Peyer's patch (tissue), 4 donors: Measurements from ENCODE around the genes PALMD, RTCA and SLC30A7.

GRCh38 chr1:96446769-96447180, 274.8 kb upstream of the PTBP2 start:
- PRO-cap = no peak
- RAMPAGE, long total RNA, 4 experiments = no peak in any of the 4 experiments

DNA sequence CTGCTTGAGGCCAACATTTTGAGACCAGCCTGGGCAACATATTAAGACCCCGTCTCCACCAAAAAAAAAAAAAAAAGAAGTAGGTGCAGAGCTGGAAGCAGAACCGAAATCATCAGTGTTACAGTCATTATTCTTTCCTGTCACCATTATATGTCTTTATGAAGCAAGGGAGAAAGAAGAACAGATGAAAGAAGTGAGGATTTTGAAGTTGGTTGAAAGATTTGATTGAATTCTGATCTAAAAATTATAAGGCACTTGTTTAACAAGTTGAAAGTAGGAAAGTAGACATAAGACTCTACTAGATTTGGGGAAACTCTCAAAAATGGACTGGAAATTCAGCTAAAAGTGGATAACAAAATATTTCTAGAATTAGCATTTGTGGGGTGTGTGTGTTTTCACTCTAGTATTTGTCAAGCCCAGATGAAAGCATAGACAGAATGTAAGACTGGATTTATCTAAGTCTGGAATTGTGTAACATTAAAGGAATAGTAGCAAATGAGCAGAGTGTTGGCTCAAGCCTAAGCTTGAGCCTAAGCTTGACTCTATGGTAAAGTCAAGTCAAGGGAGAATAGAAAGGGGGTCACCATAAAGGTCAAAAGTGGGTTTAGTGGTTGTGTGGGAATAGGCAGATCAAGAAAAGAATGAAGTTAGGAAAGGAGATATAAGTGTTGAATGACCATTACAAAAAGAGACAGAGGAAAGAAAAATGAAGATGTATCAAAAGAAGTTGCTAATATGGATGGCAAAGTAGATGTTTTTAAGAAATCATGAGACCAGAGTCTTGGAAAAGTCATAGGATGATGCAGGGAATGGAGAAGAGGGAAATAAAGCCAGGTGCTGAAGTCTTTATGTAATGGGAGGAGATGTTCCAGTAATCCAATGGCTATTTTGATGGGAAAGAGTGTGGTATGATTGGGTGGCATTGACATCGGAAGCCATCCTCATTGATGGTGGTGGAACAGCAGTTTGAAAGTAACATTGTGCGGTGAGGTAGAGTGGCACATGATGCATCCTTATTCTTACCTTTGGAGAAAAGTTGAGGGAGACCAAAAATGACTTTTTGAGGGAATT, 75.0 kb downstream of the PTBP2 start:
- PRO-cap = no peak
- RAMPAGE, long total RNA, 4 experiments = start-site peak on the plus strand in 1 of 4 experiments, centred at position 909 of the sequence, 12 reads per replicate

- PRO-cap = no peak
- RAMPAGE, long total RNA, 4 experiments = no peak in any of the 4 experiments
Measured at GRCh38 chr1:96799381-96799882, 77.8 kb downstream of the PTBP2 start.

DNA sequence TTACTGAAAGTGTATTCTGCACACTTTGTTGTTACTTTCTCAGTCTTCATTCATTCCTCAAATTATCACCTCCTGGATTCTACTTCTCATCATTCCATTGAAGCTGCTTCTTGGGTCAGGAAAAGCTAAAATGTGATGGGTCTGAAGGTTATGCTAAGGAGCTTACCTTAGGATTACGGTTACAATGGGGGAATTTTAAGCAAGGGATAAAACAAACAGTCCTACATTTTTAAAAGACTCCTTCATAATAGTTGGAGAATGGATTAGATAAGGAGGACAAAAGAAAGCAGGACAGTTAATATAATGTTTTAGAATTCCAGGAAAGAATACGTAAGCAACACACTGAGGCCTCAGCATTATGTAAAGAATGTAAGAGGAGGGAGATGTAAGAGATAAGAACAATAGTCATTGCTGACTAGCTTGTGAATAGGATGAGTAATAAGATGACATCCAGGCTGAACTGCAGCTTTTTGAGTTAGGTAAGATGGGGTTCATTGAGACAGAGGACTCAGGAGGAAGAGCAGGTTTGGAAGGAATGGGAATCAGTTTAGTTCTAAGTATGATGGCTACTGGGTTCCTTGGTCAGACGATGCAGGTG, 372.6 kb downstream of the PTBP2 start:
- PRO-cap = no peak
- RAMPAGE, long total RNA, 4 experiments = start-site peak on the minus strand in 1 of 4 experiments, centred at position 150 of the sequence, 6 reads per replicate

DNA sequence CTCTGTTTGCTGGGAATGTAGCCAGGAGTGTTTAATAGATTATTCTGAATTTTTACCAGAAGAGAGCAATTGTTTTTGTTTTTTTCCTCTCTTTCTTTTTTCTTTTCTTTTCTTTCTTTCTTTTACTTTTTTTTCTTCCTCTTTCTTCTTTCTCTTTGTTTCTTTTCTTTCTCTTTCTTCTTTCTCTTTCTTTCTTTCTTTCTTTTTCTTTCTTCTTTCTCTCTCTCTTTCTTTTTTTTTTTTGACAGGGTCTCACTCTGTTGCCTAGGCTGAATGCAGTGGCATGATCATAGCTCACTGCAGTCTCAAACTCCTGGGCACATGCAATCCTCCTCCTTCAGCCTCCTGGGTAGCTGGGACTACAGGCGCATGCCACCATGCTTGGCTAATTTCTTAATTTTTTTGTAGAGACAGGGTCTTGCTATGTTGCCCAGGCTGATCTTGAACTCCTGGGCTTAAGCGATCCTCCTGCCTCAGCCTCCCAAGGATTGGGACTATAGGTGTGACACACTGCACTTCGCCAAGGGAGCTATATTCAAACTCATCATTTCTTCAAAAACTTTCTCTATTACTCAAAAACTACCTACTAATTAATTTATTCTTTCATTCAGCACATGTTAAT, 486.6 kb downstream of the PTBP2 start:
- PRO-cap = no peak
- RAMPAGE, long total RNA, 4 experiments = start-site peak on the minus strand in 3 of 4 experiments, centred at positions 267 to 279 of the sequence, 9 to 16 reads per replicate

GRCh38 chr1:97824846-97825289, 96.0 kb downstream of the DPYD start:
- PRO-cap = no peak
- RAMPAGE, long total RNA, 4 experiments = no peak in any of the 4 experiments

GRCh38 chr1:98660830-98661259, 676 bp upstream of the SNX7 start:
- PRO-cap = no peak
- RAMPAGE, long total RNA, 4 experiments = no peak in any of the 4 experiments

DNA sequence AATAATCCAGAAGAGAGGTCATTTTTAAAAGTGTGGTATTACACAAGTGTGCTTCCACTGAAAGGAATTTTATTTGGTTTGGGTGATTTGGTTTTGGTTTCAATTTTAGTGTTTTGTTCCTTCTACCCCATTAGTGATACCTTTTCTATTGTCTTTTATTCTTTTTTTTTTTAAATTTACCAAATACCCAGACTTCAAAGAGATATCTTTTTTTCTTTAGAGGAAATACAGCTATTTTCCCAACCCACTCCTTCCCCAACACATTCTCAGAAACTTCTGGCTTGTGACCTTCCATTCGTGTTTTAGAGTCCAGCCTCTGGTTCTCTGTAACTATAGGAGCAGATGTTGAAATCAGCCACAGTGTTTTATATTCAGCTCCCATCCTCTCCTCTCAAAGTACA, 42.1 kb upstream of the PALMD start:
- PRO-cap = no peak
- RAMPAGE, long total RNA, 4 experiments = no peak in any of the 4 experiments

GRCh38 chr1:99645562-99646814, at the start of gene PALMD:
PALMD (plus strand) TSS chr1:99646113.
- PRO-cap = unidirectional peak, plus-strand start at chr1:99646064; bidirectional peak, plus-strand start at chr1:99646118, minus-strand start at chr1:99646093
- RAMPAGE, long total RNA, 4 experiments = start-site peak on the plus strand in 4 of 4 experiments, at chr1:99646034-99646315 at its widest, 9 to 25 reads per replicate

DNA sequence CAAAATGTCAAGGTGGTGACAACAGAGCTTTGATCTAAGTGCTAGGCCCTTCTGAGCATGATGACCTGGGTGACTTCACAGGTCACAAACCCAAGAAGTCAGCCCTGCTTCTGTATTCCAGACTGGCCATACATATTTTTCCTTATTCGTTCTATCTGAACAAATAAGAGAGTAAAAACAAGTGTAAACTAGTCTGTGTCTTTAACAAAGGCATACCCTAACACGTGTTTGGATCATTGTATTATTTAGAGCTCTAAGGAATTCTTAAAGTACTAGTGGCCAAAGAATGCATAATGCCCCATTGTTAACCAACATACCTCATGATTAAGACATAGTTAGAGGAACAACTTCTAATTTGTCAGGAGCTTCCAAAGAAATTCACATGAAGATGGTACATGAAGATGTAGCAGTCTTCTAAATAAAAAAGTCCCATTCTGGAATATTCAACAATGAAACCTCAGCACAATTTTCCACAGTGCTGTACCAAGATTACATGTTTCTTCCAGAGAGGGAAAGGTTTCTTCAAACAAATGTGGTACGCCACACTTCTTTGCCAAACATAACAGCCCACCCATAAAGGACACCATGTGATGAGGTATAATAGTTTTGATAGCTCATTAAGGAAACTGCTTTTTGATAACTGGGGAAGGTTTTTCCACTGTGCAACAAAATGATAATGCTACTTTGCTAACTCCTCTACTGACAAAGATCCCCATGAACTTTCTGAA, 4.9 kb downstream of the PALMD start:
- PRO-cap = no peak
- RAMPAGE, long total RNA, 4 experiments = no peak in any of the 4 experiments

DNA sequence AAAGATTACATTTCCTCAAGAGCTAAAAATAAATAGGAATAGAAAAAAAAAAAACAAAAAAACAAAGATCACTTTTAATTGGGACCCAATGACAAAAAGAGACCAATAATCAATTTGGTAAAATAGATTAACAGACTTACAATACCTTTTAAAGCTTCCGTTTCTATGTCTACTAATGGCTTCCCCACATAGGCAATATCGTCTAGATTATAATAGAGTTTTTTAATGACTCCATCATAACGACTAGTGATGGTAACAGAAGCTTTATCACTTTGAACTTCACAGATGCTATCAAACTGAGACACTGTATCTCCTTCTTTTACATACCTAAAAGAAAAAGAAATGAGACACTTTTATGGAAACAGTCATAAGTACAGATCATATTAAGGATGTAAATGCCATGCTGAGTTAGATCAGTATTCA, 19.0 kb downstream of the DBT start:
- PRO-cap = no peak
- RAMPAGE, long total RNA, 4 experiments = start-site peak on the minus strand in 1 of 4 experiments, centred at position 156 of the sequence, 17 reads per replicate

GRCh38 chr1:100265917-100267308, at the start of gene RTCA:
RTCA (plus strand) TSS chr1:100266216.
- PRO-cap = bidirectional peak, plus-strand start at chr1:100266289, minus-strand start at chr1:100266120; unidirectional peak, minus-strand start at chr1:100266742
- RAMPAGE, long total RNA, 4 experiments = start-site peak on the plus strand in 4 of 4 experiments, at chr1:100266235-100266414 at its widest, 51 to 720 reads per replicate; start-site peak on the minus strand in 1 of 4 experiments, at chr1:100266116-100266120 at its widest, 76 reads per replicate

- PRO-cap = no peak
- RAMPAGE, long total RNA, 4 experiments = no peak in any of the 4 experiments
Measured at GRCh38 chr1:100372110-100372449, 19.8 kb downstream of the CDC14A start.

DNA sequence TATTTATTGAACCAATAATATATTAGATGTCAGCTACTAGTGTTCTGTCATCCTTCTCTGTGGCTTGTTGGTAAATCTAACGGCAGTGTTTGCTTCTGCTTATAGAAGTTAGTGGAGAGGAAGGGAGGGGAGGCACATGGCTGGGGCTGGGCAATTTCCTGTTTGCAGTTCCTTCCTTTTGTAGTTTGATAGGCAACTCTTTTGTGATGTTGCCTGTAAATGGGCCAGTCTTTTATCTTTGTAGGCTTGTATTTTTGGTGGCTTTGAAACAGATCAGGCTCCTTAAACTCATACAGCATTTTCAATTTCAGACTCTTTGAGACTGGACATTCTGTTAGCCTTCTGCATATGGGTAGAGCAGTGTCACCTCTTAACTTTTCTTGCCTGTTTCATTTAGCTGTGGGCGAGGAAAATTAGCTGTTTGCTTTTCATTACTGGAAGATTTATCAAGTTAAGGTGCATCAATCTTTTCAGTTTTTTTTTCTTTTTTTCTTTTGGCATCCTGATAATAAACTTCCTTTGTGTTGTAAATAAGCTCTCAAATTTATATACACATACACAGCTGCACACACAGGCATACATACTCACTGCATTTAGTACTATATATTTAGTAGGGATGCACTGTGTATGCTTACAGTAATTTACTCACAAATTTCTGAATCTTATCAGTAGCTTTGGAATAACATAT, 48.2 kb downstream of the CDC14A start:
- PRO-cap = unidirectional peak, minus-strand start at position 78 of the sequence
- RAMPAGE, long total RNA, 4 experiments = no peak in any of the 4 experiments

- PRO-cap = bidirectional peak, plus-strand start at chr1:100440428, minus-strand start at chr1:100440209
- RAMPAGE, long total RNA, 4 experiments = no peak in any of the 4 experiments
Measured at GRCh38 chr1:100439911-100440679, 87.8 kb downstream of the CDC14A start.

GRCh38 chr1:100445552-100446263, 92.2 kb upstream of the GPR88 start:
- PRO-cap = no peak
- RAMPAGE, long total RNA, 4 experiments = no peak in any of the 4 experiments

GRCh38 chr1:100582770-100583451, 45.0 kb downstream of the GPR88 start:
- PRO-cap = no peak
- RAMPAGE, long total RNA, 4 experiments = no peak in any of the 4 experiments

- PRO-cap = no peak
- RAMPAGE, long total RNA, 4 experiments = no peak in any of the 4 experiments
Measured at GRCh38 chr1:100723623-100724107, 4.1 kb downstream of the VCAM1 start.

DNA sequence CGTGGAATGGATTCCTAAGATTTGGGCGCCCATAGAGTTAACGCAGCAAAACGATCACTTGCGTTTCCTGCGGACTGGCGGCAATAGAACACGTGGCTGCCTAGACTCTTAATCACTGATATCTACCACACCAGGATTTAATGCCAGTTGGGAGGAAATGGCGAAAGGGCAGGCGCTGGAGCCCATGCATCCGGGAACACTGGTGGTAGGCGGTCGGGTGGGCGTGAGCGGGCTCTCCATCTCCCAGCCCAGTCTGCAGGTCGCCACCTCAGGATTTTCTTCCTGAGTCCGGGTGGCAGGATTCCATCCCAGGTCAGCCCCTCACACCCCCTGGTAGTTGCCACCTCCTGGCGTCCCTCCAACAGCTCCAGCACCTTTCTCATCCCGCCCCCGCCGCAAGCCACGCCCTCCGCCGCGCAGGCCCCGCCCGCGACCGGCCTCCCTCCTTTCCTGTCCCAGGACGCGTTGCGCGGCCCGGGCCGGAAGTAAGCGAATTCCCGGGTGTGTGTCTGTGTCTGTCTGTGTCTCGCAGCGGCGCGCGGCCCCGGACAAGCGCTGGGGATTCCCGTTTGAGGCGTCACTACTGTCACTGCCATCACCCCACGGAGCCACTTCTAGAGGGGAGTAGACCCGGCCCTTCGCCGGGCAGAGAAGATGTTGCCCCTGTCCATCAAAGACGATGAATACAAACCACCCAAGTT, at the start of gene SLC30A7:
SLC30A7 (plus strand) TSS at position 482 of the 701 bp plus-strand sequence.
- PRO-cap = bidirectional peak, plus-strand start at position 146 of the sequence, minus-strand start at position 92 of the sequence; bidirectional peak, plus-strand start at position 492 of the sequence, minus-strand start at position 397 of the sequence
- RAMPAGE, long total RNA, 4 experiments = start-site peak on the plus strand in 4 of 4 experiments, centred at positions 491 to 512 of the sequence, 33 to 65 reads per replicate

DNA sequence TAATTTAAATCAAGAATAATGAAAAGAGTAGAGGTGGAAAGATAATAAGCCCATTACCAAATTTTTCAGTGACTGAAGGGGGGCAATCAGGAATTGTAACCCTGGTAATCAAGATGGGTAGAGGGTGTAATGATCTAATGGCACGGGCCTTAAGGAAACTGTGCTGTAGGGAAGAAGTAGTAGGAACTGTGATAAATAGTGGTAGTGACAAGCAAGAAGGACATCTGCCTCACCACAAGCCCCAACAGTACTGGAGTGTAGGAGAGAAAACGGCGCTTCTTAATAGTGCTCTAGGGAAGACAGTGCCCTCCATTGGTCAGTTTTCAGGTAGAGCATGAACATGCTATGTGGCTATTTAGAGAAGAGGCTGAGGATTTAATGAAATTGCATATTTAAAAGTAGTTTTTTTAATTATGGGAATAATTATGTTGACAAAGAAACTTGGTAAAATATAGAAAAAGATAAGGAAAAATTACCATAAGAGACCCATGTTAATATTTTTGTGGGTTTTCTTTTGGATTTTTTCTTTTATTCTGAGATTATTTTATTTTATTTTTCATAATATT, 32.2 kb downstream of the SLC30A7 start:
- PRO-cap = no peak
- RAMPAGE, long total RNA, 4 experiments = no peak in any of the 4 experiments